NT2/D1 (cell line): Measurements from ENCODE around the gene NT5DC1.

- RRBS, 2 experiments = no CpG with 5 or more reads among the region's 7 CpGs
These were observed 107.6 kb upstream of the TRAF3IP2 start for GRCh38 chr6:111713021-111713947.

DNA sequence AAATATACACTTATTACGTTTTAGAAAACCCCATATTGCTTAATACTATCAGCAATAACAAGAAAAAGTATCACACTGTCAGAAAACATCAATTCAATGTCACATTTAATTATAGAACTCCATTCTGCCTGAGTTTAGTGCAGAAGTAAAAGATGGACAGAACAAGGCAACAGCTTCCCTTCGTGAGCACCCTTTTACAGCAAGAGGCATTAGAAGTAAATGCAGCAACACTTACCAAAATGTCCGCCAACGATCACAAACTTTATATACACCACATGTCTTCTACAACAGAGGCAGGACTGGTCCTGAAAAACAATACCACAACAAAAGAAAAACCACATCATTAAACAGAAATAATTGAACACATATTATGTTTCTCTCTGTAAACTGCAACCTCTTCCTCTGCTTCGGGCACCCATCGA is 92.9 kb downstream of the FYN start:
- RRBS, 2 experiments = no CpG with 5 or more reads among the region's 6 CpGs

- RRBS, 2 experiments = no CpG with 5 or more reads among the region's 3 CpGs
These were observed 22.6 kb downstream of the FYN start for GRCh38 chr6:111850739-111850938.

- RRBS, 2 experiments = no CpG with 5 or more reads among the region's 7 CpGs
These were observed 3.2 kb downstream of the FYN start for GRCh38 chr6:111869929-111870577.

GRCh38 chr6:111880761-111881269 is 7.6 kb upstream of the FYN start:
- RRBS, 2 experiments = no CpG with 5 or more reads among the region's 2 CpGs

DNA sequence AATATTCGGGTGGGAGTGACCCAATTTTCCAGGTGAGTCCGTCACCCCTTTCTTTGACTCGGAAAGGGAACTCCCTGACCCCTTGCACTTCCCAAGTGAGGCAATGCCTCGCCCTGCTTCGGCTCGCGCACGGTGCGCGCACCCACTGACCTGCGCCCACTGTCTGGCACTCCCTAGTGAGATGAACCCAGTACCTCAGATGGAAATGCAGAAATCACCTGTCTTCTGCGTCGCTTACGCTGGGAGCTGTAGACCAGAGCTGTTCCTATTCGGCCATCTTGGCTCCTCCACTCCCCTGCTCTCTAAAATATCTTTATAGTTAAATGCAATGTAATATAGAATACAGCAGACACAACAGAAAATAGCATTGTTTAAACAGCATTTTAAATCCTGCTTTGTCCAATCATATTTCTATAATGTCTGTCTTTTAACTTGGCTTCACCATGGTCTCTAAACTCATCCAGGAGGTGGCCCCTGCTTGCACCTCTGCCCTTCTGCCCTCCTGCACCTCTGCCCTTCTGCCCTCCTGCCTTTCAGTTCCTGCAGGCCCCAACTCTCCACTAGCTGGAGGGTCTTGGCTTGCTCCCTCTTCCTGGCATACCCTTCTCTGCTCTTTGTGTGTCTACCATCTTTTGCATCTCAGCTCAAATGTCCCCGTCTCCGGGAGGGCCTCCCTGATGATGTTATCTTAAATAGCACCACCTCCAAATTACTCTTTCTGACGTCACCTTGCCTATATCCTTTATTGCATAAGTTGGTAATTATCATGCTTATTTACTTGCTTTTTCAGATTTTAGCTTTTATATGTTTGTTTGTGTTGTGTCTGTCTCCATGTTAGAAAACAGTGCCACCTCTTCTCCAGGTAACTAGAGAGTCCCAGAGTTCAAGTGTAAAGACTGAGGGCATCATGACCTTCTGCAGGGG is 35.7 kb upstream of the FYN start:
- RRBS, 2 experiments = no CpG with 5 or more reads among the region's 18 CpGs

- RRBS, 2 experiments = no CpG with 5 or more reads among the region's 2 CpGs
These were observed 77.7 kb upstream of the CCN6 start for GRCh38 chr6:111976206-111976548.

- RRBS, 2 experiments = no CpG with 5 or more reads among the region's 12 CpGs
These were observed 56.2 kb upstream of the CCN6 start for GRCh38 chr6:111997644-111998240.

GRCh38 chr6:112085533-112086105 is 1.7 kb downstream of the TUBE1 start:
- RRBS, 2 experiments = no CpG with 5 or more reads among the region's 4 CpGs

DNA sequence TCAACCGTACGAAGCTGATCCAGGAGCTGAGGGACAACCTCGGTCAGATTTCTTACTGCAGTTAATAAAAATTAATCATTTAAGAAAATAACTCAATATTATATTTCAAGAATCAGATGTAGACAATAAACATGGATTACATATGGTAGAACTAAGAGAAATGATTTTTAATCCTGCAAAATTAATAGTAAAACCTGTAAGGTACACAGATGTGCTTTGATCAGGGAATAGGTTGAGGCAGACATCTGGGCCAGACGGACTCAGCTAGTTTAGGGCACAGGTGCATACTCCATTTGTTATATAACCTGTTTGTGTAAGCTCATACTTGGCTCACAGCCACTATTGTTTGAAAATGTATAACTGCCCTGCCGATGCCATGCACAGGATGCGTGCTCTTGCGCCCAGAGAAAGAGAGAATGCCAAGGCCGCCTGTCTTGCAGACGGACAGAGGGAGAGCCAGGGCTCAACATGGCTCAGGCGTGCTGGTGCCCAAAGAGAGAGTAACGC is 57.5 kb downstream of the FAM229B start:
- RRBS, 2 experiments = no CpG with 5 or more reads among the region's 11 CpGs

DNA sequence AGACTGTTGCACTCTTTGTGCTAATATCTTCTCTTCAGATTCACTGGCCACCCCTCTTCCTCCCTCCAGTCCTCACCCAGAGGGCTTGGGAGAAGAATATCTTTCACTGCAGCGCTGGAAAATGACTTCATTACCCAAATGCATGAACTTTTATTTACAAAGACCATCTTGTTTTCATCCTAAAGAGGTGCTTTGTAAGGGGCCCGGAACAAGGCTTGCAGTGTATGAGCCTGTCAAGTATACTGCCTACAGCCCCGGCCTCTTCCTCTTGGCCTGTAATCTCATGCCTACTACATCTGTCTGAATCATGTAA is 525 bp upstream of the LAMA4 start:
- RRBS, 2 experiments = no CpG with 5 or more reads among the region's 3 CpGs

DNA sequence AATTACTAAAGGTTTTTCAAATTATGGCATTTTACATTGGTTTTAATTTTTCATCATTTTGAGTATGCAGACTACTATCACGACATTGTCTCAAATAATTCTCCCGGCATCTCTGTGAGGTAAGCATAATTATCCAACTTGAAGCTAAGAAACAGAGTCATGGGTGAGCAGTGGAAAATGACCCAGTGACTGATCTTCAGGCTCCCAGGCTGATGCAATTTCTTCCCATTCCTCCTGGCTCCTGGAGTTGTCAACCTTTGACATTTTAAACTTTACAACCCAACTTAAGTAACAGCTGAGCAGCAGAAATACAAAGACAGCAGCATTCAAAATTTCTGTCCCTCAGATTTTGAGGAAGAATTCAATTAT is 13.6 kb upstream of the LAMA4 start:
- RRBS, 2 experiments = no CpG with 5 or more reads among the region's 2 CpGs

GRCh38 chr6:113360931-113361750 is 496.0 kb upstream of the MARCKS start:
- RRBS, 2 experiments = no CpG with 5 or more reads among the region's 8 CpGs

DNA sequence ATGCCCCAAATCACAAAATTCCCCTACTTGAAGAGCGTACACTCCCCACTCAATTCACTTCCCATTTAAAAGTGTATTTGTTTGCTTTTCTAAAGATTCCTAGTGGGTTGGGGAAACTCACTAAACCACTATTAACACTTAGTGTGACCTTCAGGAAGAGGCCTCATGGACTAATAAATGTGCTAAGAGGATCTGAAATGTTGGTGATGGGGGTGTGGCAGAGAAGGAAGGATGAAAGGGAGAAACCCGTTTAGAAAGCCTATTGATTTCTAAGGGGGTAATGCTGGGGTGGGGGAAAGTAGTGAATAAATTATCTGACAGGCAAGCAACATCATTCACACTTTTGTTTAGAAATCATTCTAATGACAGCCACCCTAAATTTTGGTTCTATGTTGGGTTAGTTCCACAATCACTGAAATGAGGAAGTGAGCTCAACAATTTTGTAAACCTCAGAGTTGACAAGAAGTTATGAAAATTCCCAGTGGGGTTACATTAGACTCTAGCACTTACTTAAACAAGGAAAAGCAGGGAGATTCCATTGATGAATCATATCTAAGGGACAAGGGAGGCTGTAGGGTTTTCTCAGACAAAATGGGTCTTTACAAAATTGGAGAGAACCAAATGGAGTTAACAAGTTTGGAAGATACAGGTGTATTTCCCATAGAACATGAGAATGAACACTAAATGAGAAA is 222.4 kb upstream of the MARCKS start:
- RRBS, 2 experiments = no CpG with 5 or more reads among the region's 2 CpGs

GRCh38 chr6:113859054-113859306 is 1.8 kb downstream of the MARCKS start:
- RRBS, 2 experiments = under 1 to 1% methylated on average over 9 of the region's 21 CpGs

- RRBS, 2 experiments = no CpG with 5 or more reads among the region's 5 CpGs
These were observed 655.1 kb upstream of the HS3ST5 start for GRCh38 chr6:114997912-114998362.

DNA sequence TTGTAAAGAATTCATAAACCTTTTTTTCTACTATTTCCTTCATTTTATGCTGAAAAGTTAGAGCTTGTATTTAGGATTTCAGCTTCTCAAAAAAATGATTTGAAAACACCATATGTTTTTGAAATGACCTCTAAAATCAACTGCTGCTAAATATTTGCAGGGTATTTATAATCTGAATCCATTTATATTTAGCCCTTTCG is 713.8 kb downstream of the FRK start:
- RRBS, 2 experiments = no CpG with 5 or more reads among the region's 1 CpG

GRCh38 chr6:116100543-116101676 is at the start of gene NT5DC1:
Gene NT5DC1 (plus strand): TSS chr6:116100853.
- RRBS, 2 experiments = under 1 to 2% methylated on average over 26 of the region's 93 CpGs

GRCh38 chr6:116252935-116253294 is 960 bp downstream of the TSPYL4 start:
- RRBS, 2 experiments = 88 to 91% methylated on average over 3 of the region's 8 CpGs

DNA sequence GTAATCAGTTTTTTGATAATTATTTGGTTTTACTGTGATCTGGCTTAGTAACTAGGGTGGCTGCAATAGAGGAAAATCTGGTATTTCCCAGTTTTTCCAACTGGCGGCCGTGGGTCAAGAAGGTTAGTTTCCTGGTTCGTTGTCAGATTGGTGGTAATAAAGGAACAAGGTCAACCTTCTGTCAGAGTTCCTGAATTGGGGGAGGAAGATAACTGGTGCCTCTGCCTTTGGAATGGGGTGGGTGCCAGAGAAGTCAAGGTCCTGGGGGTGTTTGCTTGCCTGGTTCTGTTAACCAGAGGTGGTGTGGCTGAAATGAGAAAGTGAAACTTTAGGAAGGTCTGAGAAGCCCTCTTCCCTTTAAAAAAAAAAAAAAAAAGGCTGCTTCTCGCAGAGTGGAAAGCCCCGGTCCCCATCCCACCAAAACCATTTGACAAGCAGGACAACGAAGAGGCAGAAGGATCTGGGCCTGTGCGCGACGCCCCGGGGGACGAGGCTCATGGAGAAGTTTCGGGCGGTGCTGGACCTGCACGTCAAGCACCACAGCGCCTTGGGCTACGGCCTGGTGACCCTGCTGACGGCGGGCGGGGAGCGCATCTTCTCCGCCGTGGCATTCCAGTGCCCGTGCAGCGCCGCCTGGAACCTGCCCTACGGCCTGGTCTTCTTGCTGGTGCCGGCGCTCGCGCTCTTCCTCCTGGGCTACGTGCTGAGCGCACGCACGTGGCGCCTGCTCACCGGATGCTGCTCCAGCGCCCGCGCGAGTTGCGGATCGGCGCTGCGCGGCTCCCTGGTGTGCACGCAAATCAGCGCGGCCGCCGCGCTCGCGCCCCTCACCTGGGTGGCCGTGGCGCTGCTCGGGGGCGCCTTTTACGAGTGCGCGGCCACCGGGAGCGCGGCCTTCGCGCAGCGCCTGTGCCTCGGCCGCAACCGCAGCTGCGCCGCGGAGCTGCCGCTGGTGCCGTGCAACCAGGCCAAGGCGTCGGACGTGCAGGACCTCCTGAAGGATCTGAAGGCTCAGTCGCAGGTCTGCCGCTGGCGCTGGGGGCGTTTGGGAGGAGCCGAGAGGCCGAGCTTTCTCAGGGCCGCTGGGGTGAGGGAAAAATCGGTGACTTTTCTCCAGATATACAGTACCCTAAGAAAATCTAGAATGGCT is 634 bp downstream of the CALHM6 start:
- RRBS, 2 experiments = 6 to 32% methylated on average over 15 of the region's 85 CpGs